GM12878 (cell line): ENCODE measurements around the gene PHPT1.

- RAMPAGE, long total RNA: no peak
- RRBS, 2 experiments: 44 to 76% methylated on average over 4 to 10 of the region's 22 CpGs
CAGE:
- cytosol, long polyA minus RNA: no peak
- cytosol, long polyA plus RNA: no peak
- long polyA plus RNA: no peak
- nucleolus, long total RNA: no peak
- nucleus, long polyA plus RNA: no peak
- nucleus, long total RNA: no peak
These were observed 48.4 kb upstream of the EGFL7 start for GRCh38 chr9:136614230-136614750.

DNA sequence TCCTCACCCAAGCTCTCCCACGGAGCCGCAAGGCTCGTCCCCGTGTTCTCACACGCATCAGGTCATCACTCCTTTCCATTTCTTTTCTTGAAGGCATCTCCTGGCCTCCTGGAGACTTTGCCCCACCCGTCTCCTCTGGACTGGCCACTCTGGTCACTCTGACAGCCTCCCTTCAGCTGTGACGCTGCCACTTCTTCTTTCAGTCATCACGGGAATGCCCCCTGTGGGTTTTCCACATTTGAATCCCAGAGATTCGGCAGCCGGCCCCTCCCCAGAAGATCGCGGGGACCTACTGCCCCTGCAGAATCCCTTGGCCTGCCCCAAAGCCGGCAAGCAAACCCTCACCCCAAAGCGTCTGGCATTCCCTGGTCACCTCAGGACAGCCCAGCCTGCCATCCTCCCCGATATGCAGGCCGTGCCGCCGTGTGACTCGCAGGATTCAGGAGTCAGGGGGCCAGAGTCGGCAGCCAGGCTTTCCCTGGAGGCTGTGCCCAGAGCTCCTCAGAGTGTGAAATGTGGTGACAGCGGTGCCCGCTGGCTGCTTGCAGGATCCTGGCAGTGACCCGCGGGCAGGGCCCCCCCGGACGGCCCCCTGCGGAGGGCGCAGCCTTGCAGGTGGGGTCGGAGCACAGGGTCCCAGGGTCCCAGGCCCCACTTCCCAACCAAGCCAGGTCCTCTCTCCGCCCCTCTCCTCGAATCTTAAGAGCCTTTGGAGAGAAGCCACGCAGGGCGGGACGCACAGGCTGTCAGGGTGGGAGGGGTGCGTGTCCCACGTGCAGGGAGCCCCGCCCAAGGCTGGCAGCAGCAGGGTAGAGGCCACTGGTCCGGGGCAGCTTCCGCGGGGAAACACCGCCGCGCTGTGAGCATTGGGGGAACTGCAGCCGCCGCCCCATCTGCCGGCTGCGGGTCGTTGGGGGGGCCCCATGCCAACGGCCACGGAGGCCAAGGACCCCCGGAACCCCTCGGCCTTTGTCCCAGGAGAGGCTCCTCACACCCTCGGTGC, 18.6 kb upstream of the EGFL7 start:
- RAMPAGE, long total RNA: no peak
- RRBS, 2 experiments: 2 to 6% methylated on average over 18 of the region's 53 CpGs
CAGE:
- cytosol, long polyA minus RNA: no peak
- cytosol, long polyA plus RNA: no peak
- long polyA plus RNA: no peak
- nucleolus, long total RNA: no peak
- nucleus, long polyA plus RNA: no peak
- nucleus, long total RNA: no peak

DNA sequence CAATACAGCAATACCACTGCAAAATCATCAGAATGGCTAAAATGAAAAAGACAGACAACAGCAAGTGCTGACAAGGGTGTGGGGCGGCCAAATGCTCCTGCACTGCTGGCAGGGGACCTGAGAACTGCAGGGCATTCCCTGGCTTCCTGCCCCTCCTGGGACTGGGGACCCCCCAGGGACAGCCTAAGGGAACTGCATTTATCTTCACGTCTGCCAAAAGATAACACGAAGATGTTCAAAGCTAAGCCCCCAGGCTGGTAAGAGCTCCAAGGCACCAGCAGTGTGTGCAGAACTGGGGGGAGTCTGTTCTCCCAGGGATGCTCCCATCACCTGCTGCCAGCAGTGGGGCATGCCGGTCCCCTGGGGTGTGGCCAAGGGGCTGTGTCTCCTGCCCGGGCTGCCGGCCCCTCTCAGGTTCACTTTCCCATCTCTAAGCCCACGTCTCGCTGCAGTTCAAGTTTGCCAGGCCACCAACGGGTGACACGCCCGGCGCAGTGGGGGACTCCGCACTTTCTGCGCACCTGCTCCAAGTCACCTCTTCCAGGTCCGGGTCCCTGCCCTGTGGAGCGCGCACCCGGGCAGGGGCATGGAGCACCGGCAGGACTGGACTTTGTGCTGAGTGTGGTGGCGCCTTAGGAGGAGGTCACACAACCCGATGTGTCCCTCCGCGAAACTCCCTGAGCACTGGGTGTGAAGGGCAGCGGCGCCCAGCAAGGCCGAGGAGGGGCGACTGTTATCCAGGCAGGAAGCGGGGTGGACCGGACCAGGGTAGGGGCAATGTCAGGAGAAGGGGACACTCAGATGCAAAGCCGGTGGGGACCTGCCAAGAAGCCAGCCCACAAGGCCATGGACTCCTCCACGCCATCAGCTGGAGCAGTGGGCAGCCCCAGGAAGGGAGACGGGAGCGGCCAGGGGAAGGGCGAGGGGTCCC, 4.4 kb upstream of the EGFL7 start:
- RAMPAGE, long total RNA: no peak
- RRBS, 2 experiments: 3 to 18% methylated on average over 8 to 10 of the region's 34 CpGs
CAGE:
- cytosol, long polyA minus RNA: no peak
- cytosol, long polyA plus RNA: no peak
- long polyA plus RNA: no peak
- nucleolus, long total RNA: no peak
- nucleus, long polyA plus RNA: no peak
- nucleus, long total RNA: no peak

DNA sequence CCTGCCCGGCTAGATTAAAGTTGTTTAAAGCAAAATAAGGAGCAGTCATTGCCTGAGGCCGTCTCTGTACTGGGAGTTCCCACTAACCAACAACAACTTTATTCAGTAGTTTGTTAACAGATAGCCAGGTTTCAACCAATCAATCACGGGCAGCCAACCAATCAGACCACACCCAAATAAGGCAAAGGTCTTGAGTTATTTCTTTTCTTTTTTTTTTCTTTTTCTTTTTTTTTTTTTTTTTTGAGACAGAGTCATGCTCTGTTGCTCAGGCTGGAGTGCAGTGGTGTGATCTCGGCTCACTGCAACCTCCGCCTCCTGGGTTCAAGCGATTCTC, 7.6 kb upstream of the DIPK1B start:
- RAMPAGE, long total RNA: no peak
- RRBS, 2 experiments: no CpG with 5 or more reads among the region's 6 CpGs
CAGE:
- cytosol, long polyA minus RNA: no peak
- cytosol, long polyA plus RNA: no peak
- long polyA plus RNA: no peak
- nucleolus, long total RNA: no peak
- nucleus, long polyA plus RNA: no peak
- nucleus, long total RNA: no peak

DNA sequence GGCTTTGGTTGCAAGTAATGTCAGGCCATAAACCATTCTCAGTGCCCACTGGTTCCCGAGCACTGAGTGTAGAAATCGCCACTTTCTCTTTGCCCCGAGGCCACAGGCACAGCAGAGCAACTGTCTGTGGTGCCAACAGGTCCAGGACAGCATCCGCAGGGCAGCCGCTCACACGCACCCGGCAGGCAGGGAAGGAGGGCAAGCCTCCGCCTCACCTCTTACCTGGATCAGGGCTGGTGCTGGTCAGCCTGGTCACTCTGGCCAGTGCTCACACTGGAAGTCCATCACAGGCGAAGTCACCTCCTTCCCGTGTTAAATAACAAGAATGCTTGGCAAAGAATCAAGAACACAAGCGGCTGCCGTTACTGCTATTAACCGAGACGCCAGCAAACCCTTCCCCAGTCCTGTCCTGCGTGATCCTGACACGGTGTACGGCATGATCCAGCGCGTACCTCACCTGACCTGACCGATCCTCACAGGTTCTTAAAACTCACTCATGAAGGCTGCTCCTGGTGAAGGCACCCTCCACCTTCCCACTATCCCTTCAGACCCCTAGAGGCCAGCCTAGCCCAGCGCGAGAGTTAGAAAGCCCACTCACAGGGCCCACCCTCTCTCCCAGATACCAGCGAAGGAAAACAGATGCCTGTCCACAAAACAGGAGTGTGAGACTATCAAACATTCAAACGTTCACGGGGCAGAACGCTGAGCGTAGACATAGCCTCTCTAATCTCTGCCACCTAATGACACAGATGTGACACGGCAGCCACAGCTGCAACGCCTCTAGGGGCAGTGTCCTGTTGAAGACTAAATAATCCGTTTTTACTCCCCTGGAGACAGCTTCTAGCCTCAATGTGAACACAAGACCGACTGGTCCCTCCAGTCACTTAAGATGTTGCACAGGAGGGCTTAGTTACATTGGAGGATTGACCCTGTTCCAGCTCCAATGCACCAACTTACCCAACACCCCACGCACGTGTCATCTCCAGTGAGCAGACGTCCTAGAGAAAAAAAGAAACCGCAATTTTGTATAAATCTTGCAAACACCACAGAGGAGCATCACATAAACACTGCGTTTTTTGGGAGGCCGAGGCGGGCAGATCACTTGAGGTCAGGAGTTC, 14.1 kb downstream of the DIPK1B start:
- RAMPAGE, long total RNA: no peak
- RRBS, 2 experiments: no CpG with 5 or more reads among the region's 38 CpGs
CAGE:
- cytosol, long polyA minus RNA: no peak
- cytosol, long polyA plus RNA: no peak
- long polyA plus RNA: no peak
- nucleolus, long total RNA: no peak
- nucleus, long polyA plus RNA: no peak
- nucleus, long total RNA: no peak

DNA sequence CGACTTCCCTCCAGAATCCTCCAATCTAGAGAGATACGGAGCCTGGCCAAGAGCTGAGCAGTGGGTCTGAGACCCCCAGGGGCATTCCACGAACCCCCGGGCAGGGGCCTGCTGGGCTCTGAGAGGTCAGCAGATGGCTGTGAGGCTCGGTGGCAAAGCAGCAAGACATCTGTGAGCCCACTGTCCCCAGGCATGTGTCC, 999 bp downstream of the LCN8 start:
- RAMPAGE, long total RNA: no peak
- RRBS, 2 experiments: no CpG with 5 or more reads among the region's 5 CpGs
CAGE:
- cytosol, long polyA minus RNA: no peak
- cytosol, long polyA plus RNA: no peak
- long polyA plus RNA: no peak
- nucleolus, long total RNA: no peak
- nucleus, long polyA plus RNA: no peak
- nucleus, long total RNA: no peak

DNA sequence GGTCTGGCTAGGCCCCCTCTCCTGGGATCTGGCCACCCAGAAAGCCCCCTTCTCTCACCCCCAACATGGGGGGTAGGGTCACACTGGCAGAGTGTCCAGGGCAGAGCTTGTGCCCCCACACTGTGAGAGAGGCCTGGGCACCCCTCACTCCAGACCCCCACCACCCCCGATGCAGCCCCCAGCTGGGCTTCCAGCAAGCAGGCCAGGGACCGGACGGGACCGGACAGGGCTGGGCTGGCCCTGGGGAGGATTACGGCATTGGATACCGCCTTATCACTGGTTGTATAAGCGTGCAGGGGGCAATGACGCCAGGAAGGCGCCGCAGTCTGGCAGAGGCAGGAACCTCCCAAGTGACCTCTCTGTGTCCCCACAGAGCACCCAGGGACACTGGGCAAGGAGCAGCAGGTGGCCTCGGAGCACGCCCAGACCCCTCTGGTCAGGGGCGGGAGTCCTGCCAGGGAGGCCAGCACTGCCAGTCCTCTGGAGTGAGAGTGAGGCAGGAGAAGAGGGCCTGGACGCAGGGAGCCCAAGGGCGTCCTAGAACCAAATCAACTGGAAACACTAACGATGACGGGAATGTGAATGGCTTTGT, 693 bp upstream of the LCN15 start:
- RAMPAGE, long total RNA: no peak
- RRBS, 2 experiments: no CpG with 5 or more reads among the region's 17 CpGs
CAGE:
- cytosol, long polyA minus RNA: no peak
- cytosol, long polyA plus RNA: no peak
- long polyA plus RNA: no peak
- nucleolus, long total RNA: no peak
- nucleus, long polyA plus RNA: no peak
- nucleus, long total RNA: no peak

DNA sequence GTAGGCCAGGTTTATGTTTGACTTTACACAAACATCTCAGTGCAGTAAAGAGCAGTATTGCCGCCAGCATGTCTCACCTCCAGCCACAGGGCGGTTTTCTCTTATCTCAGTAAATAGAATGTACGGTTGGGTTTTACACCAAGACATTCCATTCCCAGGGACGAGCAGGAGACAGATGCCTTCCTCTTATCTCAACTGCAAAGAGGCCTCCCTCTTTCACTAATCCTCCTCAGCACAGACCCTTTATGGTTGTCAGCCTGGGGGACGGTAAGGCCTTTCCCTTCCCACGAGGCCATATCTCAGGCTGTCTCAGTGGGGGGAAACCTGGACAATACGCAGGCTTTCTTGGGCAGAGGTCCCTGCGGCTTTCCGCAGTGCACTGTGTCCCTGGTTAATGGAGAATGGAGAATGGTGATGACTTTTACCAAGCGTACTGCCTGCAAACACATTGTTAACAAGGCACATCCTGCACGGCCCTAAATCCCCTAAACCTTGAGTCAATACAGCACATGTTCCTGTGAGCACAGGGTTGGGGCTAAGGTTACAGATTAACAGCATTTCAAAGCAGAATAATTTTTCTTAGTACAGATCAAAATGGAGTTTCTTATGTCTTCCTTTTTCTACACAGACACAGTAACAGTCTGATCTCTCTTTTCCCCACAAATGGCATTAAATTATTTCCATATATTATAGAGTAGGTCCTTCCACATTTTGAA, 1.9 kb upstream of the TMEM141 start:
- RAMPAGE, long total RNA: no peak
- RRBS, 2 experiments: no CpG with 5 or more reads among the region's 11 CpGs
CAGE:
- cytosol, long polyA minus RNA: no peak
- cytosol, long polyA plus RNA: no peak
- long polyA plus RNA: no peak
- nucleolus, long total RNA: no peak
- nucleus, long polyA plus RNA: no peak
- nucleus, long total RNA: no peak

GRCh38 chr9:136805936-136806963, 1.5 kb upstream of the RABL6 start:
- RAMPAGE, long total RNA: no peak
- RRBS, 2 experiments: 88 to 94% methylated on average over 5 to 7 of the region's 28 CpGs
CAGE:
- cytosol, long polyA minus RNA: no peak
- cytosol, long polyA plus RNA: no peak
- long polyA plus RNA: no peak
- nucleolus, long total RNA: no peak
- nucleus, long polyA plus RNA: no peak
- nucleus, long total RNA: no peak

- RAMPAGE, long total RNA: start-site peak on the plus strand at chr9:136849403-136849433, 166 and 1,520 reads in 2 replicates
- RRBS, 2 experiments: 2% methylated on average over 8 of the region's 53 CpGs; no CpG with 5 or more reads in 1 of the 2 experiments
CAGE:
- cytosol, long polyA minus RNA: start-site peak on the plus strand at chr9:136849412-136849420, 135 reads
- cytosol, long polyA plus RNA: start-site peak on the plus strand at chr9:136849377-136849419, 4,823 and 5,872 reads in 2 replicates
- long polyA plus RNA: start-site peak on the plus strand at chr9:136849377-136849419, 3,828 and 4,701 reads in 2 replicates
- nucleolus, long total RNA: start-site peak on the plus strand at chr9:136849396-136849410, 1,613 reads
- nucleus, long polyA plus RNA: start-site peak on the plus strand at chr9:136849377-136849419, 3,473 and 3,014 reads in 2 replicates
- nucleus, long total RNA: no peak
These were observed at the start of gene PHPT1 for GRCh38 chr9:136849318-136849895. Gene PHPT1, plus strand, starts transcription at chr9:136849409.

DNA sequence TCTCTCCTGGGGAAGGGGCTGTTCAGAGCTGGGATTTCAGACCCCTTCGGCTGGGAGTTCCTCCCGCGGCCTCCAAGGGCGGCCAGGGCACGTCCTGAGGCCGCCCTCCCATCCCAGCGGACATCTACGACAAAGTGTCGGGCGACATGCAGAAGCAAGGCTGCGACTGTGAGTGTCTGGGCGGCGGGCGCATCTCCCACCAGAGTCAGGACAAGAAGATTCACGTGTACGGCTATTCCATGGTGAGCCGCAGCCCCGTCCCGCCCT, 620 bp downstream of the PHPT1 start:
- RAMPAGE, long total RNA: no peak
- RRBS, 2 experiments: no CpG with 5 or more reads among the region's 19 CpGs
CAGE:
- cytosol, long polyA minus RNA: no peak
- cytosol, long polyA plus RNA: no peak
- long polyA plus RNA: no peak
- nucleolus, long total RNA: no peak
- nucleus, long polyA plus RNA: no peak
- nucleus, long total RNA: no peak

- RAMPAGE, long total RNA: no peak
- RRBS, 2 experiments: 75 to 88% methylated on average over 1 of the region's 14 CpGs
CAGE:
- cytosol, long polyA minus RNA: no peak
- cytosol, long polyA plus RNA: no peak
- long polyA plus RNA: no peak
- nucleolus, long total RNA: no peak
- nucleus, long polyA plus RNA: no peak
- nucleus, long total RNA: no peak
These were observed 288 bp upstream of the MAMDC4 start for GRCh38 chr9:136851840-136852275.

GRCh38 chr9:136852661-136853863, 916 bp downstream of the MAMDC4 start:
- RAMPAGE, long total RNA: no peak
- RRBS, 2 experiments: 63 to 69% methylated on average over 4 of the region's 39 CpGs
CAGE:
- cytosol, long polyA minus RNA: no peak
- cytosol, long polyA plus RNA: no peak
- long polyA plus RNA: no peak
- nucleolus, long total RNA: no peak
- nucleus, long polyA plus RNA: no peak
- nucleus, long total RNA: no peak

DNA sequence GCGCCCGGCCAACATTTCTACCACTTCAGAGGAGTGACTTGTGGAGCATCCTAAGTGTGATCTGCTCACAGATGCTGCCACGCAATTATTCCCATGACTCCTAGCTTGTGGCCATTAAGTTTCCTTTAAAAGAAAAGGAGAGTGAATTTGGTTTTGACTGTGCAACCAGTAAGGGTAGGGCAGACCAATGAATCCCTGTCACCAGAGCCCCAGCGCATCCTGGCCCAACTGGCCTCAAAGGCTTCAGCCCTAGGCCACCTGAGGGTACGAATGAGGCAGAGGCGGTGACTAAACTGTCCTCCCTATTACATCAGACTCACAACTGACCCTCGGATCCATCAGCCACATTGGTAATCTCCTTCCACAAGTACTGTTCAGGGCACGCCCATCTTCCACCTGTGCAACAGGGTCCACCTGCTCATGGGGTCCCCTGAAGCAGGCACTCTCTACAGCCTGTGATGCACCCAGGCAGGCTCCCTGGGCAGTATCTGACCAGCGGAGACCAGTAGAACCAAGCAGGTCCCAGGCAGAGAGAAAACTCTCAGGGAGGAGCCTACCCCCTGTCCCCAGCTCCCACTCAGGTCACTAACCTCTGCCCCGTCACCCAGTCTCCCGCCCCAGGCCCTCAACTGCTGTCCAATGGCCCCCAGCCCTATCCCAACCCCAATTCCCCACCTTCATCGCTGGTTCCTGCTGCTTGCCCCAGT, 1.0 kb downstream of the EDF1 start:
- RAMPAGE, long total RNA: no peak
- RRBS, 2 experiments: no CpG with 5 or more reads among the region's 12 CpGs
CAGE:
- cytosol, long polyA minus RNA: no peak
- cytosol, long polyA plus RNA: no peak
- long polyA plus RNA: no peak
- nucleolus, long total RNA: no peak
- nucleus, long polyA plus RNA: no peak
- nucleus, long total RNA: no peak

- RAMPAGE, long total RNA: no peak
- RRBS, 2 experiments: 97 to 100% methylated on average over 1 to 4 of the region's 17 CpGs
CAGE:
- cytosol, long polyA minus RNA: no peak
- cytosol, long polyA plus RNA: no peak
- long polyA plus RNA: no peak
- nucleolus, long total RNA: no peak
- nucleus, long polyA plus RNA: no peak
- nucleus, long total RNA: no peak
These were observed 12.4 kb downstream of the TRAF2 start for GRCh38 chr9:136898642-136899213.

- RAMPAGE, long total RNA: no peak
- RRBS, 2 experiments: no CpG with 5 or more reads among the region's 16 CpGs
CAGE:
- cytosol, long polyA minus RNA: no peak
- cytosol, long polyA plus RNA: no peak
- long polyA plus RNA: no peak
- nucleolus, long total RNA: no peak
- nucleus, long polyA plus RNA: no peak
- nucleus, long total RNA: no peak
These were observed 2.9 kb downstream of the C8G start for GRCh38 chr9:136947866-136948422.

DNA sequence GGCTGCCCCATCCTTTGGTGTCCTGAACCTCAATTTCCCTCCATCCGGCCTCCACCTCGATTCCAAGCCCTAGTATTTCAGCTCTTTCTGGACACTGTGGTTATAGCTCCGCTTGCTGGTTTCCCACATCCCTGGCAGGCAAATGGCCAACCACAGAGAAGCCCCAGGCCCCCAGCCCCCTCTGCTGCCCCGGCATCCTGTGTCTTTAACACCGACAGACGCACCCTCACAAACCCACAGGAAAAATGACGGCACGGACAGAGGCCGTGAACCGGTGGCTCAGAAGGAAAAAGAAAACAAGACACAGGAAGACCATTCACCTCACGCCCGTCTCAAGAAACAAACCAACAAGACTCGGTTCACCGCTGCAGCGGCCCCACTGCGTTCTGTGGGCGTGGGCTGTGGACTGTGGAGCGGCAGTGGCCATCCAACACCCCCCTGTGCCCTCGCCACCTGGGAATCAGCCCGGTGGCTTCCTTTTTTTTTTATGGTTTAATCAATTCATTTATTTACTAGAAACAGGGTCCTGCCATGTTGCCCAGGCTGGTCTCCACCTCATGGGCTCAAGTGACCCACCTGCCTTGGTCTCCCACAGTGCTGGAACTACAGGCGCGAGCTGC, 1.5 kb upstream of the CLIC3 start:
- RAMPAGE, long total RNA: no peak
- RRBS, 2 experiments: 2 to 4% methylated on average over 7 of the region's 22 CpGs
CAGE:
- cytosol, long polyA minus RNA: no peak
- cytosol, long polyA plus RNA: no peak
- long polyA plus RNA: no peak
- nucleolus, long total RNA: no peak
- nucleus, long polyA plus RNA: no peak
- nucleus, long total RNA: no peak

DNA sequence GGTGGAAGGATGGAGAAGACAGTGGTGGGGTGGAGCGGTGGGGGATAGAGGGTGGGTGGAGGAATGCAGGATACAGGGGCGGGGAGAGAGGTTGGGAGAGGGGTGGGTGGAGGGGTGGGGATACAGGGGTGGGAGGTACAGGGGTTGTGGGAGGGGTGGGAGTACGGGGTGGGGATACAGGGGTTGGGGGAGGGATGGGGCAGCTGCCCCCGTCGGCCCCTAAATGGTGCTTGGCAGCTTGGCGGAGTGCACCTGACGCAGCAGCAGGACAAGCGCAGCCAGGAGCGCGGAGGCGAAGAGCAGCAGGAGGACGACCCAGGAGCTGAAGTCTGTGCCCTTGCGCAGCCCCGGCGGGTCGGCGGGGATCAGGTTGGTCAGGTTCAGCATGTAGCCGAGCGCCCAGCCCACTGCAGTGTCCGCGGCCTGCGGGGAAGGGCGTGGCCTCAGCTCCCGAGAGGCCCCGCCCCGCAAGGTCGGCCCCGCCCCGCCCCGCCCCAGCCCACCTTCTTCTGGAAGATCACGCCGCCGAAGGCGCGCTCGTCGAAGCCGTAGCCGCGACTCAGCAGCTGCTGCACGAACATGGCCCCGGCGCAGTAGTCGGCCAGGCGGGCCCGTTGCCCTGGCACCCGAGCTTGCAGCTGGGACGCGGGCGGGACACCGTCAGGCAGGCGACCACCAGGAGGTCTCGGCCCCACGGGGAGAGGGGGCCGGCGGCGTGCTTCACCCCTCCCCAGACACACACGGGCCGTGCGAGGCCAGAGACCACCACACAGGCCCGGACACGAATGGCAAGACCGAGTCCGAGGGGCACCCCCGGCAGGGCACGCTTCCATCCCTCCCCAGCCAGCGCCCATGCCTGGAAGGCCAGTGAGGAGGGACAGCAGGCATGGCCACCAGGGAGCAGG, 2.7 kb upstream of the NPDC1 start:
- RAMPAGE, long total RNA: no peak
- RRBS, 2 experiments: 40 to 57% methylated on average over 7 to 11 of the region's 67 CpGs
CAGE:
- cytosol, long polyA minus RNA: start-site peak on the minus strand centred at position 830 of the sequence, 9 bp wide, 16 reads
- cytosol, long polyA plus RNA: no peak
- long polyA plus RNA: no peak
- nucleolus, long total RNA: no peak
- nucleus, long polyA plus RNA: no peak
- nucleus, long total RNA: no peak

- RAMPAGE, long total RNA: no peak
- RRBS, 2 experiments: 1 to 2% methylated on average over 39 of the region's 67 CpGs
CAGE:
- cytosol, long polyA minus RNA: no peak
- cytosol, long polyA plus RNA: no peak
- long polyA plus RNA: no peak
- nucleolus, long total RNA: no peak
- nucleus, long polyA plus RNA: no peak
- nucleus, long total RNA: no peak
These were observed 627 bp downstream of the SAPCD2 start for GRCh38 chr9:137069671-137070189.

- RAMPAGE, long total RNA: no peak
- RRBS, 2 experiments: no CpG with 5 or more reads among the region's 9 CpGs
CAGE:
- cytosol, long polyA minus RNA: no peak
- cytosol, long polyA plus RNA: no peak
- long polyA plus RNA: no peak
- nucleolus, long total RNA: no peak
- nucleus, long polyA plus RNA: no peak
- nucleus, long total RNA: no peak
These were observed 2.6 kb upstream of the UAP1L1 start for GRCh38 chr9:137074683-137075052.